NB4 (cell line): ENCODE data around the genes ACTL9, ZNF559 and PPAN.

DNA sequence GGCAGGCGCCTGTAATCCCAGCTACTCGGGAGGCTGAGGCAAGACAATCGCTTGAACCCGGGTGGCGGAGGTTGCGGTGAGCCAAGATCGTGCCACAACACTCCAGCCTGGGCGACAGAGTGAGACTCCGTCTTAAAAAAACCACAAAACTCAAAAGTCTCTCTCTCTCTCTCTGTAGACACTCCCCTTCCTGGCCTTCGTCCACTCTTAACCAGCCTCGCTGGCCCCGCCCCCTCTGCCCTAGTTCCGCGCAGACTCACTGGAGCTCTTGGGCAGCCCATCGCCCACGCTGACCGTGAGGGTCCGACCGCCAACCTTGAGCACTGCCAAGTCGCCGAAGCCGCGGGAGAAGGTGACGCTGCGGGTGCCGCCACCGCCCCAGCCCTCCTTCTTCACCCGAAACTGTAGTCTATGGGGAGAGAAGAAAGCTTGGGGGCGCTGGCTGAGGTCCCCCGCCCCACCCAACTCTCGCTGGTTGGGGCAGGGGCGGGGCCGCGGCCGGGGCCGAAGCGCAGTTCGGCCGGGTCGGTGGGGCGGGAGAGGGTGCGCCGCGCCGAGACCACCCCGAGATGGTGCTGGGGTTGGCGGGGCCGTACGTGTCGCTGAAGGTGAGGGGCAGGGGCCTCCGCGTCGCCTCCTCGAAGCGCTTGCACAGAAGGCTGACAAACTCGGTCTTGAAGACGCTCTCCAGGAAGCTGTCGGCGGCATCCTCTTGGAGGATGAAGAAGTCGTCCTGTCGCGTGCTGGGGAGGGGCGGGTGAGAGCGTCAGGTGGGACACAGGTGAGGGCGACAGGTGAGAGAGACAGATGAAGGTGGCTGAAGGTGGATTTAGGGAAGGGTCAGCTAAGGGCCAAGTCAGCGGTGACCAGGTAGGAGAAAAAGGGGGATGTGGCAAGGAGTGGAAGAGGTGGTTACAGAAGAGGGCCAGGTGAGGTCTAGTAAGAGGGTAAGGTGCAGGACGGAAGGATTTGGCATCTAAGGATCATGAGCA lies 12.5 kb upstream of the ZNF414 start:
- RRBS: no CpG with 5 or more reads among the region's 67 CpGs

GRCh38 chr19:8569048-8569821 lies 8.0 kb downstream of the MYO1F start:
- RRBS: no CpG with 5 or more reads among the region's 5 CpGs

DNA sequence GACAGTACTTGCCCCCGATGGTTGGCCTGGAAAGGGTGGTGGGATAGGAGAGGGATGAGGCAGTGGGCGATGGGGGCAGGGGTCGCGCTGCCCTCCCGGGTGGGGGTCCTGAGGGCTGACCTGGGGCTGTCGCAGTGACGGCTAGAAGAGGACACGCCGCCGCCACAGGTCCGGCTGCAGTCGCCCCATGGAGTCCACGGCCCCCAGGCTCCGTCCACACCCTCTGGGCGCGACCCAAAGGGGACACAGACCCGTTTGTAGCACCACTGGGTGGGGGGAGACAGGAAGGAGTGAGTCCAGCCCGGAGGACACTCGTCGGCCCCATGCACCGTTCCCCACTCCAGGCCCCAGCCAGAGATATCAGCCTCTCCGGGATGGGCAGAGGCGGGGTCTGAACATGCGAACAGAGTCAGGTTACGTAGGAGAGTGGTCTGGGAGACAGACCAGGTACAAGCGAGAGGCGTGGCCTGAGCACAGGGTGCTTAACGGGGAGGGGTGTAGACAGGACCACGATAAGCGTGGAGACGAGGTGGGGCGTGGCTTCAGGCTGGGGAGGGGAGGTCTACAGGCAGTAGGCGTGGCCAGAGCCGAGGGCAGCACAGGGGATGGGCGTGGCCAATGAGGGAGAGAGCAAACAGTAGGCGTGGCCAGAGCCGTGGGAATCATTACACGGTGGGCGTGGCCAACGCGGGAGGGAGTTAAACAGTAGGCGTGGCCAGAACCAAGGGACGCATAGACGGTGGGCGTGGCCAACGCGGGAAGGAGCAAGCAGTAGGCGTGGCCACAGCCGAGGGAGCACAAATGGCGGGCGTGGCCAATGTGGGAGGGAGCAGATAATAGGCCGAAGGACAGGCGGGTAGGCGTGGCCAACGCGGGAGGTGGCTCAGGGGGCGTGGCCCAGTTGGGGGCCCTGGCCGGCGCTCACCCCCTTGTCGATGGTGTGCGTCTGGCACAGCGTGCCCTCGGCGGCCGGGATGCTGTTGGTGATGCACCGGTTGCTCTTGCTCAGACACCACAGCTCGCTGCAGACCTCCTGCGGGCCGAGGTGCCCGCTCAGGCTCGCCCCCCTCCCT lies 14.9 kb upstream of the MYO1F start:
- RRBS: 72% methylated on average over 23 of the region's 71 CpGs

DNA sequence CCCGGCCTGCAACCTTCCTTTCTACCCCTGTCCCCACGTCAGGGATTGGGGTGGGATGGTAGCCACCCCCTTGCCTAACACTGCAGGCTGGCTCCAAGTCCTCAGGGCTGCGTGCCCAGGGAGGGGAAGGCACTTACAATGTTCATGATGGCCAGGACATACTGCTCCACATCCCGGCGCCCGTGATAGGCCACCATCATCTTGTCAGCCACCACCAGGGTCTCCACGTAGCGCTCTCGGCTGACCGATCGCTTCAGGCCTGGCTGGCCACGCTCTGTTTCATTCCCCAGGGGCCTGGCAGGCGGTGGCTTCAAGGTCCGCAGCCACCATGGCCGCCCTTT lies 9.8 kb downstream of the ADAMTS10 start:
- RRBS: no CpG with 5 or more reads among the region's 15 CpGs

DNA sequence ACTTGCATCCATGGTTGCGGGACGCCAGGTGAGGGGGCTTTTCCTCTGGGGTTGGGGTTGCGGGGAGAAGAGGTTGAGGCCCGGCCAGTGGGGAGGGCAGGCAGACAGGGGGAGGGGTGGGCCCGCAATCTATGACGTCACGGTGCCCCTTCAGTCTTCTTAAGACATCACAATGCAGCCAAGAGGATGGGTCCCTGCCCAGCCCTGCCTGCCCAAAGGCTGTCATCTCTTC lies at the start of gene ACTL9:
TSS of gene ACTL9 (minus strand) at position 106 of the 232 bp plus-strand sequence.
- RRBS: no CpG with 5 or more reads among the region's 7 CpGs

GRCh38 chr19:9053834-9054187 lies 33.0 kb upstream of the OR1M1 start:
- RRBS: no CpG with 5 or more reads among the region's 4 CpGs

DNA sequence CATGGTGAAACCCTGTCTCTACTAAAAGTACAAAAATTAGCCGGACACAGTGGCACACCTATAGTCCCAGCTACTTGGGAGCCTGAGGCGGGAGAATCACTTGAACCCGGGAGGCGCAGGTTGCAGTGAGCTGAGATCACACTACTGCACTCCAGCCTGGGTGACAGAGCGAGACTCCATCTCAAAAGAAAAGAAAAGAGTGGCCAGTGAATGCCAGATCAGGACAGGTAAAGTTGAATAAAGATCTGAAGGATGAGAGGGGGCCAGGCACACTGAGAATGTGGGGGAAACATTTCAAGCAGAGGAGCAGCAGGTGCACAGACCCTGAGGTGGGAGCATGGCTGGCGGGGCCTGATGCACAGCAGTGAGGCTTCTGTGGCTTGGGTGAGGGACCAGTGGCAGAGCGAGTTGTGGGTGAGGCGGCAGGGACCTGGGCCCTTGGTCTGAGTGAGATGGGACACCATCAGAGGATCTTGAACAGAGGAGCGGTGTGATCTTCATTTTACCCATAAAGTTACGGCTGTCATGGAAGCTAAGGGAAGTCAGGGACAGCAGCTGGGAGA lies 9.2 kb downstream of the ZNF317 start:
- RRBS: 94% methylated on average over 1 of the region's 10 CpGs

DNA sequence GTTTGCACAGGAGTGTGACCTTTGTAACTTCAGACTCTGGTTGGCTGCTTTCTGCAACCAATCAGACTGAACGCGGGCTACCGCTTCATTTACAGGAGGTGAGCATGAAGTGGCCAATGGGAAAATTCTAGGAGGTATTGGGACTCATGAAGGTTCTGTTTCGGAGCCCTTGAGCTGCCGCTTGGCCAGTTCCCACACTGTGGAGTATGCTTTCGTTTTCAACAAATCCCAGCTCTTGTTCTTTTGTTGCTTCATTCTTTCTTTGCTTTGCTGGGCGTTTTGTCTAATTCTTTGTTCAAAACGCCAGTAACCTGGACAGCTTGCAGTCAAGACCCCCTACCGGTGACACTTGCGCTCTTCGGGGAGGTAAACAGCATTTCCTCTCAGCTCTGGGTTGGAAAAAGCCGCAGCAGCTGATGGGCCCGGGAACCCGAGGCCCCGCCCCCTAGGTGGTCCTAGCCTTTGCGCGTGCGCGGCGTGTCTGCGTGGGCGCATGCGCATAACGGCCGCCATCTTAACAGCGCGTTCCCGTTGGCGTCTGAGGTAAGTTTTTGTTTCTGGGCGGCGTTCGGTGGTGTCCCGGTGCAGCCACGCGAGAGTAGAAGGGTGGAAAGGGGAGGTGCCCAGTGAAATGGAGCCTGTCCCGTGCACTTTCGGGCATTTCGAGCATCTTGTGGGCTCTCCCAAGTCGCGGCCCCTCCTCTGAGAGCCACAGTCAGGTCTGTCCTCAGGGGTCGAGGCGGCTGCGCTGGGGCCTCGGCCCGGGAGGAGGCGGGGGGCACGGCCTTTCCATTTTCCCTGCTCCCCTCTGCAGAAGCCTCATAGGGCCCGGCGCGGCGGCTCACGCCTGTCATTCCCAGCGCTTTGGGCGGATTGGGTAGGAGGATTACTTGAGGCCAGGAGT lies at the start of gene ZNF559:
TSS of gene ZNF559 (plus strand) at position 494 of the 904 bp plus-strand sequence.
- RRBS: 1% methylated on average over 9 of the region's 54 CpGs

DNA sequence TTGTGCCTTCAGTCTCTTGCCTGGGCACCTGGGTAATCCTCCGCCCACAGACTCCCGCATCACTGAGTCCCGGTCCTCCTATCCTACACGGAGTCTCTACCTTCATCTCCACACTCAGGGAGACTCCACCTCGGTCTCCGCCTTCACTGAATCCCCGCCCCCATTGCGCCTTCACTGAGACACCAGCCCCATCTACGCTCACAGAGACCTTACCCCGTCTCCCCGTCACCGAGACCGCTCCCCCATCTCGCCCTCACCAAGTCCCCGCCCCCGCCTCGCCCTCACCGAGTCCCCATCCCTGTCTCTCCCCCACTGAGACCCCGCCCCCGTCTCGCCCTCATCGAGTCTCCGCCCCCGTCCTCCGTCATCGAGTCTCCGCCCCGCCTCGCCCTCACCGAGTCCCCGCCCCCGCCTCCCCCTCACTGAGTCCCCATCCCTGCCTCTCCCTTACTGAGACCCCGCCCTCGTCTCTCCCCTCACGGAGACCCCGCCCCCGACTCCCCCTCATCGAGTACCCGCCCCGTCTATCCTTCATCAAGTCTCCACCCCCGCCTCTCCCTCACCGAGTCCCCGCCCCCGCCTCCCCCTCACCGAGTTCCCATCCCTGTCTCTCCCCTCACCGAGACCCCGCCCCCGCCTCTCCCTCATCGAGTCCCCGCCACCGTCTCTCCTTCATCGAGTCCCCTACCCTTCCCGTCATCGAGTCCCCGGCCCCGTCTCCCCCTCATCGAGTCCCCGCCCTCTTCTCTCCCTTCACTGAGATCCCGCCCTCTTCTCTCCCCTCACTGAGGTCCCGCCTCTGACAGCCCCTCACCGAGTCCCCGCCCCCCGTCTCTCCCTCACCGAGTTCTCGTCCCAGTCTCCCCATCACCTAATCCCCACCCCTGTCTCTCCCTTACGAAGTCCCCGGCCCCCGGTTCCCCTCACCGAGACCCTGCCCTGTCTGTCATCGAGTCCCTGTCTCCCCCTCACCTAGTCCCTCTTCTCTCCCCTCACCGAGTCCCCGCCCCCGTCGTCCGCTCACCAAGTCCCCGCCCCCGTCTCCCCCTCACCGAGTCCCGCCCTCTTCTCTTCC lies 23.3 kb upstream of the ZNF846 start:
- RRBS: no CpG with 5 or more reads among the region's 79 CpGs

GRCh38 chr19:9808643-9809329 lies 10.1 kb downstream of the FBXL12 start:
- RRBS: no CpG with 5 or more reads among the region's 7 CpGs

GRCh38 chr19:9810337-9811692 lies 8.1 kb downstream of the FBXL12 start:
- RRBS: 94% methylated on average over 3 of the region's 42 CpGs

- RRBS: 20% methylated on average over 14 of the region's 53 CpGs
Observed at GRCh38 chr19:10086533-10087421, 660 bp downstream of the SHFL start.

DNA sequence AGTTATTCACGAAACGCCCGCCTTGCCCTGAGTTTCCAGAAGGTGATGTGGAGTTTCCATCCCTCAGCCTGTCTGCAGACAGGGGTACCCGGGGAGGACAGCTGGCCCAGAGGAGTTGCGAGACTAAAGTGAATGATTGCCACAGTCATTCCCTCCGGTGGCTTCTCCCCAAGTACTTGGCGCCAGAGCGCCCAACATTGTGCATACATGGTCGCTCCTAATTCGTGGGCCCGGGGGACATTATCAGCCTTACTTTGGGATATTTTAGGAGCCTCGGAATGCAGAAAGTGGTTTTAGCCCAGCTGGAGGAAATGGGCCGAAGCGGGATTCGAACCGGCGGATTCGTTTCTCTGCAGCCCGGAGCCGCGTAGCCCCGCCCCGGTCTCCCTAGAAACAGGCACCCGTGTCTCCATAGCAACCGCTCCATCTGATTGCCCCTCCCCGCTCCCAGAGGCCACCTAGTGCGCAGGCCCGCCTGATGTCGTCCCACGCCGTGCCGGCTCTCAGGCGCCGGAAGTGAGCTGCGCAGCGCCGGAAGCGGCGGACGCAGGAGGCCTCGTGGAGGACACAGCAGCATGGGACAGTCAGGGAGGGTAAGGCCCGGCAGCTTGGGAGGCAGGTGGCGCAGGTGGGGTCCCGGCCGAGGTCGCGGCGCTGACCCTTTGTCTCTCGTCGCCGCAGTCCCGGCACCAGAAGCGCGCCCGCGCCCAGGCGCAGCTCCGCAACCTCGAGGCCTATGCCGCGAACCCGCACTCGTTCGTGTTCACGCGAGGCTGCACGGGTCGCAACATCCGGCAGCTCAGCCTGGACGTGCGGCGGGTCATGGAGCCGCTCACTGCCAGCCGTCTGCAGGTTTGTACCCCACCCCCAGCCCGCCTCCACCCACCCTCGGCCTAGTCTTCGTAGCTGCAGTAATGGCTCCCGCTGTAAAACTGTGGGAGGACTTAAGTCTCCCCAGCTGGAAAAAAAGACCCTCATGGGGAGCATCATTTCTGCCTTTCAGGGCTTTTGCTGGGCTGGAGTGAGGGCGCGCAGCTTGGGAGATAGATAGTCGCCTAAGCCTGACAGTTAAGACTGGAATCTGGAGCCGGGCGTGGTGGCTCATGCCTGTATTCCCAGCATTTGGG lies at the start of gene PPAN:
TSS of gene PPAN (plus strand) at position 543 of the 1,127 bp plus-strand sequence.
- RRBS: 13% methylated on average over 45 of the region's 83 CpGs

DNA sequence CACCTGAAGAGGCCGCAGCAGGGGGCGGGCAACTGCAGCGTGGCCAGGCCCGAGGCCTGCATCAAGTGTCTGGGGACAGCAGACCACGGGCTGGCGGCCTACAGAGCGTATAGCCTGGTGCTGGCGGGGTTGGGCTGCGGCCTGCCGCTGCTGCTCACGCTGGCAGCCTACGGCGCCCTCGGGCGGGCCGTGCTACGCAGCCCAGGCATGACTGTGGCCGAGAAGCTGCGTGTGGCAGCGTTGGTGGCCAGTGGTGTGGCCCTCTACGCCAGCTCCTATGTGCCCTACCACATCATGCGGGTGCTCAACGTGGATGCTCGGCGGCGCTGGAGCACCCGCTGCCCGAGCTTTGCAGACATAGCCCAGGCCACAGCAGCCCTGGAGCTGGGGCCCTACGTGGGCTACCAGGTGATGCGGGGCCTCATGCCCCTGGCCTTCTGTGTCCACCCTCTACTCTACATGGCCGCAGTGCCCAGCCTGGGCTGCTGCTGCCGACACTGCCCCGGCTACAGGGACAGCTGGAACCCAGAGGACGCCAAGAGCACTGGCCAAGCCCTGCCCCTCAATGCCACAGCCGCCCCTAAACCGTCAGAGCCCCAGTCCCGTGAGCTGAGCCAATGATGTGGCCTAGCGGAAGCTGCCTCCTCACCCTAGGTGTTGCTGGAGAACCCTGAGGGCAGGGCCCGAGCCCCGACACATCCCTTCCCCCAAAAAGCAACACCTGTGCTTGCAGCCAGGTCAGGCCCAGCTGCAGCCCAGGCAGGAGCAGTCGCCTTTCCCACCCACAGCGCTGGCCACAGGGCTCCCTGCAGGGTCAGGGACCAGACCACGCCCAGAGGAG lies 2.8 kb downstream of the P2RY11 start:
- RRBS: no CpG with 5 or more reads among the region's 43 CpGs

GRCh38 chr19:10115646-10116219 lies 4.0 kb downstream of the EIF3G start:
- RRBS: no CpG with 5 or more reads among the region's 36 CpGs

- RRBS: no CpG with 5 or more reads among the region's 9 CpGs
Observed at GRCh38 chr19:10116220-10116433, 3.6 kb downstream of the EIF3G start.

GRCh38 chr19:10173832-10174323 lies 20.9 kb downstream of the DNMT1 start:
- RRBS: no CpG with 5 or more reads among the region's 6 CpGs

DNA sequence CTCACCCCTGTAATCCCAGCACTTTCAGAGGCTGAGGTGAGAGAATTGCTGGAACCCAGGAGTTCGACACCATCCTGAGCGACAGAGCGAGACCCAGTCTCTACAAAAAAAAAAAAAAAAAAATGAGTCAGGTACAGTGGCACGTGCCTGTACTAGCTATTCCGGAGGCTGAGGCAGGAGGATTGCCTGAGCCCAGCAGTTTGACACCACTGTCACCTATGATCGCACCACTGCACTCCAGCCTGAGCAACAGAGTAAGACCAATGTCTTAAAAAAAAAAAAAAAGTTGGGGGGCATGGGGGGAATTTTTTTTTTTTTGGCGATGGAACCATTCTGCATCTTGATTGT lies 8.0 kb upstream of the S1PR2 start:
- RRBS: no CpG with 5 or more reads among the region's 7 CpGs

DNA sequence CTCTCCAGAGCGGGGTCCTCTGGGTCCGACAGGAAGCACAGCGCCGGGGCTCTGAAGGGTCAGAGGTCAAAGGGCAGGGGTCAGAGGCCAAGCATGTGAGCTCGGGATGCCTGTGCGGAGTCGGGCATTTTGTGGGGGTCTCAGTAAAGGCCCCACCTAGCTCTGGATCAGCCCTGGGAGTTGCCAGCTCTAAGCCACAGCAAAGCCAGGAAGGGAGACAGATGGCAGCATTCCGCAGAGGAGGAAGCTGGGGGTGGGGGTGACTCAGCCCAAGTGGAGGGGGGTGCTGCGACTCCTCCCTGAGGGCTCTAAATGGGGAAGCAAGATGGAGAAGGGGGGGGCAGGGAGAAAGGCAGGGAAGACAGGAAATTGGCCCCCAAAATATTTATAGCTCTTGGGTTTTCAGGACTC lies 10.4 kb downstream of the FDX2 start:
- RRBS: no CpG with 5 or more reads among the region's 9 CpGs

DNA sequence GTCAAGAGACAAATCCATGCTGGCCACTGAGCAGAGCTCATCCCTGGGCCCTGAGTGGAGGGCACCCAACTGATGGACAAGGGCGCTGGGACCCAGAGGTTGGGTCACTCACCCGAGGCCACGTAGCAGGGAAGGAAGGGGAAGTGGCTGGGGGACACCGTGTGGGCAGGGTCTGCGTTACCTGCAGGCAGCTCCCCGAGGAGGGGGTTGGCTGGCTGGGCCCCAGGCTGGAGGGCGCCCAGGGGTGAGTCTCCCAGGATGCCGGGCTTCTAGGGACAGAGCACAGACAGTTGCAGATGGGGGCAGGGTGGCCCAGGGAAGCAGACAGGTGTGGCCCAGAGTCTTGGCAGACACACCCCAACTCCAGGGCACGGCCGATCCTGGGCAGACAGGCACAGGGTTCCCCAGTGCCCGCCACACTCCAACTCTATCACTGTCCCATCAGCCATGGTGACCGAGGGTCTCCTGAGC lies 5.6 kb upstream of the FDX2 start:
- RRBS: no CpG with 5 or more reads among the region's 12 CpGs